Thoracic aorta (tissue), 1 donor: ENCODE data around the genes MUC22 and C6orf15.

DNA sequence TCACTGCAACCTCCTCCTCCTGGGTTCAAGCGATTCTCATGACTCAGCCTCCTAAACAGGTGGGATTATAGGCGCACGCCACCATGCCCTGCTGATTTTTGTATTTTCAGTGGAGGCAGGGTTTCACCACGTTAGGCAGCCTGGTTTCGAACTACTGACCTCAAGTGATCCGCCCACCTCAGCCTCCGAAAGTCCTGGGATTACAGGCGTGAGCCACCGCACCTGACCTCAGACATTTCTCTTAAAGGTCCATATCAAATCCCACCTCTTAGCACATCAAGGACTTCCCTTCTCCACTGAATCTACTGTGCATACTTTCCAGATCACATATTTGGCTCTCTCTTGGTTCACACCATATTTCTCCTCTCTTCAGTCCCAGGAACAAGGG is 12.0 kb downstream of the C6orf136 start:
- RAMPAGE, long total RNA: no peak

- RAMPAGE, long total RNA: no peak
Measured at GRCh38 chr6:30798941-30799519, 54.7 kb upstream of the IER3 start.

GRCh38 chr6:30890212-30890773 is 6.0 kb downstream of the DDR1 start:
- RAMPAGE, long total RNA: no peak

DNA sequence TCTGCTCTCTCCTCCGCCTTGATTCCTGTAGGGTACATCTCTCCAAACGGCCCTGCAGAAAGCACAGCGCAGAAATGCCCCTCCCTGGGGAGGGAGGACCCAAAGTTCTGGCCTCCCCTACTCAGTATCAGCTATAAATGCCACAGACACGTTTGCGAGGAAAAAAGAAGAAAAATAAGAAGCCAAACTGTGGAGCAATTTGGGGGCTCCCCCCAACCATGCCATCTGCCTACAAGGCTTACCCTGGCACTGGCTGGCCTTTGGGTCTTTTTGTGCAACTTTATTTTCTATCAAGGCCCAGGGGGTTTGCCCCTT is at the start of gene MUC22:
Gene MUC22 (plus strand): TSS at position 161 of the 315 bp plus-strand sequence.
- RAMPAGE, long total RNA: no peak

GRCh38 chr6:31072652-31073043 is 39.7 kb downstream of the C6orf15 start:
- RAMPAGE, long total RNA: no peak

GRCh38 chr6:31079575-31080098 is 32.7 kb downstream of the C6orf15 start:
- RAMPAGE, long total RNA: no peak

- RAMPAGE, long total RNA: no peak
Measured at GRCh38 chr6:31086700-31087114, 25.7 kb downstream of the C6orf15 start.

- RAMPAGE, long total RNA: no peak
Measured at GRCh38 chr6:31112407-31112931, at the start of gene C6orf15. Gene C6orf15 (minus strand): TSS chr6:31112575.

GRCh38 chr6:31162659-31163371 is 4.4 kb downstream of the TCF19 start:
- RAMPAGE, long total RNA: no peak

DNA sequence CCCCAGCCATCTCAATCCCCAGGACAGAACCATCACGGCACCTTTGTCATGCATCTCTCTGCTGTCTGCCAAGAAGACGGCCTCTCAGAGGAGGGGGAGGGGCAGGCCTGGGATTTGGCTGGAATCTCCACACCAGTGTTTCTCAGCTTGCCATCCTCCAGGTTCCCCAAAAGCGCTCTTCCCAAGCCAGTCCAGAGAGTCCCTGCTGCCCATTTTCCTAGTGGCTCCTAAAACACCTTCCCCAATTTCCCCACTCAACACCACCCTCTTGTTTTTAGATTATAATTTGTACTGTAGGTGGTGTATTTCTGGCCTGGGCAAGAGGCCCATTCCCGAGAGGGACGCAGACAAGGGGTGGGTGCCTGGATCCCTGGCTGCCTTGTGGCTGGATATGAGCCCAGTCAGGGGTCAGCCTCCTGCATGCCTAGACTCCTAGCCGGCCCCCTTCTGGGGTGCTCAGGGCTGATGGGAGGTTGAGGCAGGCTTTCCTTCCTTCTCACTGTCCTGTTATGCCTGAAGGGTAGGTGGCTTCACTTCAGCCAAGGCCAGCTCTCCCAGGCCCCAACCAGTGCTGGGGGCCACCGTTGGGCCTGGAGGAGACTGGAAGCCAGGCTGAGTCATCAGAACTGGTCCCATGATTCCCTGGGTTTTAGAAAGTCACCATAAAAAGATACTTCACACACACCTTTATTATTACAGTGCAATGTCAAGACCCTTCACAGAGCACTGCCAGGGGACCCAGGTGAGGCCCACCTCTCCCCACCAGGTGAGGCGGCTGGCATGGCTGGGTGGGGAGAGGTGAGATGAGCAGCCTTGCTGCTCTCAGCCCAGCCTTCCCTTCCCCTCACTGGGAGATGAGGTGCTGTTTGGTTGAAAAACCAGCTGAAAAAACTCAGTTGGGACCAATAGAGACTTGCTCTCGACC is 2.8 kb upstream of the POU5F1 start:
- RAMPAGE, long total RNA: no peak

GRCh38 chr6:31202615-31203281 is 32.3 kb upstream of the POU5F1 start:
- RAMPAGE, long total RNA: no peak

DNA sequence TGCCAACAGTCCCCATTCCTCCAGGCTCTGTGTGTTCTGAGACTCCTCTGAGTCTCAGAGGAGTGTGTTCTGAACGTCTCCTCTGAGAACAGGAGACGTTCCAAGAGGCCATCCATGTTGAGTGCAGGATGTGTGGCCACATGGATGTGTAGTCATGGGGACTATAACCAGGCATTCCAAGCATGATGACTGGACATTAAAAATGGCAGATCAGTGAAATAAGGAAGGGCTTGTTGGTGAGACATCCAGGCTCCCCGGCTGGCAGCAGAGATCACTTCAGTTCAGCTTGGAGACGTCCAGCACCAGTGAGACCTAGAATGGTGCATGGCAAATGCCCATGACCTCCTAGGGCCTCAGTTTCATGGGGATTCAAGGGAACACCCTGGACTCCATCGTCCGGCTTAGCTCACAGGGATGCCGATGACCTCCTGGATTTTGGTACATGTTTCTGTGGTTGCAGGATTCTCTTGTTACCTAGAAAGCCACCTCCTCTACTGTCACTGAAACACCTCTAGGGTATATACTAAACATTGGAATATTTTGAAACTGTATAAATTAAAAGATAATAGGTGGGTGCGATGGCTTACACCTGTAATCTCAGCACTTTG is 34.4 kb upstream of the POU5F1 start:
- RAMPAGE, long total RNA: no peak

DNA sequence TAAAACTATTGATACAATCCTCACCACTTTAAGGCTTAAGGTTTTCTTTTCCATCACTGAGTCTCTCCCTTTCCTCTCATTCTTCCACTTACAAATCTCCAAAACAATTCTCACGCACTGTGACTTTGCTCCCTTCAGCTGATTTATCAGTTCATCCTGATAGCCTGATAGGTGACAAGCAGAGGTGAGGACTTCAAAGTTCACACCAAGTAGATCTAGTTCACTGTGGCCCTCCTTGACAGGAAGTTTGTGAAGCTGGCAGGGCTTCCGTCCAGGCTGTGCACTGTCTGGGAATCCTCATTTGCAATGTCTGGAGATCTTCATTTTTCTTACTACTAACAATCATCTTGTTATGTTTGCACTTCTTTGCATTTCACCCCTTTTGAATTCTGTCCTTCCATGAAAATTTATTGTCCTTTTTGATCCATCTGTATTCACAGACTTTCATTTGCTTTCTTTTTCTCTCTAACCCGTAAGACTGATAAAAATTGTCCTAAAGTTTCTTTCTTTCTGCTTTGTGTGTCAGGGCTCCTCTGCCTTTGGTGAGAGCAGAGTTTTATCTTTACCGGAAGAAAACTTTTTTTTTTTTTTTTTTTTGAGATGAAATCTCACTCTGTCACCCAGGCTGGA is 35.3 kb upstream of the POU5F1 start:
- RAMPAGE, long total RNA: no peak

DNA sequence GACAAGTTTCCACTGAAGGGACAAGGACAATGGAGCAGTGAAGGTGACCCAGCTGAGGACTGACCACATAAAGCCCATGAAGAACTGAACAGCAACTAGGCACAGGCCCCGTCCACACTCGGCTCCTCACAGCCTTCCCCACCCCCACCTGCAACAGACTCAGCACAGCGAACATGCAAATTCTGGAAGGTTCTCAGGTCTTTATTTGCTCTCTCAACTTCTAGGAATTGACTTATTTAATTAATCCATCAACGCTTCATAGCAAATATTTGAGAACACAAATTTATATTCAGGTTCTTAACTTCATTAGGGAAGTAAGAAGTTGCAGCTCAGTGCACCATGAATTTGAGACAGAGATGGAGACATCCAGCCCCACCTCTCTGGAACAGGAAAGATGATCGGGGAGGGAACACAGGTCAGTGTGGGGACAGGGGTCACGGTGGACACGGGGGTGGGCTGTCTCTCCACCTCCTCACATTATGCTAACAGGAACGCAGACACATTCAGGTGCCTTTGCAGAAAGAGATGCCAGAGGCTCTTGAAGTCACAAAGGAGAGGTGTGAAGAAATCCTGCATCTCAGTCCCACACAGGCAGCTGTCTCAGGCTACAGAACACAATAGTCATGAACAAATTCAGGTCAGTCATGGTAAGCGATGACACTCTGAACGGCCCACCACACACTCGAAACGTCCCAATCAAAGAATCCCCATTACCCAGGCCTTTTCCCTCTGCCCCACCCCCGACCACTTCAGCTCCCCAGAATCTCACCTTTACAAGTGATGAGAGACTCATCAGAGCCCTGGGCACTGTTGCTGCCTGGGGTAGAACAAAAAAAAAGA is 3.1 kb downstream of the HLA-C start:
- RAMPAGE, long total RNA: no peak

DNA sequence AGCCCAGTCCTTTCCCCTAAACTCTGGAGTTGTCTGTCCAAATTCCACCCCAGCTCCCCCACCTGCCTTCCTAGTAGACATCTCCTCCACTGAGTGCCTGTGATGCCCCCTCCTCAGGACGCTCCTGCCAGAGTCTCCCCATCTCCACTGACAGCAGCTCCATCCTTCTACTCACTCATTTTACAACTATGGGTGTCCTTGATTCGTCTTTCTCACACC is 4.9 kb downstream of the HLA-B start:
- RAMPAGE, long total RNA: no peak

- RAMPAGE, long total RNA: start-site peak on the minus strand at chr6:31356365-31356422, 127 reads
Measured at GRCh38 chr6:31356030-31356562, 883 bp downstream of the HLA-B start.

- RAMPAGE, long total RNA: no peak
Measured at GRCh38 chr6:31386939-31387242, 16.5 kb upstream of the MICA start.

GRCh38 chr6:31469892-31470884 is 27.8 kb upstream of the MICB start:
- RAMPAGE, long total RNA: no peak

- RAMPAGE, long total RNA: no peak
Measured at GRCh38 chr6:31473791-31475028, 23.7 kb upstream of the MICB start.

DNA sequence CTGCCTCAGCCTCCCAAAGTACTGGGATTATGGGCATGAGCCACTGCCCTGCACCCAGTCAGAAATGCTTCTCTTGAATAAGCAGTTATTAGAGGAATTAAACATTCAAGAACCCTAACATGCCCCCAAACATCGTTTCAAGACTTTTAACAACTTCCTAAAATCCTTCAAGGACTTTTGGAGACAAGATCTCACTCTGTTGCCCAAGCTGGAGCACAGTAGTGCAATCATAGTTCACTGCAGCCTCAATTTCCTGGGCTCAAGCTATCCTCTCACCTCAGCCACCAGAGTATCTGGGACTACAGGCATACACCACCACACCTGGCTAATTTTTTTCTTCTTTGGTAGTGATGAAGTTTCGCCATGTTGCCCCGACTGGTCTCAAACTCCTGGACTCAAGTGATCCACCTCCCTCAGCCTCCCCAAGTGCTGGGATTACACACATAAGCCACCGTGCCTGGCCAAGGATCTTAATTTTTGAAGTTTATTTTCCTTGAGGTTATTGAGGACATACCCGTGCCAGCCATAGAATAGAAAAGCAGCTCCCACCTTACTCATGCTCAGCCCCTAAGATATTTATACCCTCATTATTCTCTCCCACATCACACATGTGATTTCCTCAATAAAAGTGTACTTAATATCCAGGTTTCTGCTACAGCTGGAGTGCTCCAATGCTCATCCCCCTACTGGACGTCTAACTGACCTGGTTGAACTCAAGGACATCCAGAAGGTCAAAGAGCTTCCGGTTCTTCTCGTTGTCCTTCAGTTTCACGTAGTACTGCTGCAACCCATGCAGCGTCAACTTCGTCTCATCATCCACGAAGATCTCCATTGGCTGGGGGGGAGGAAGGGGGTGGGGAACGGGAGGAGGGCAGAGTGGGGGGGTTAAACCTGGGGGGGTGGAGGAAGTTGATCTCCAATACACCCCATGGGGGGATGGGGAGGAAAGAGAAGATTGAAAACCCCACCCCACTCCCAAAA is 3.6 kb downstream of the MCCD1 start:
- RAMPAGE, long total RNA: no peak